Cardiac fibroblast (primary cell): ENCODE data around the gene CDH12.

DNA sequence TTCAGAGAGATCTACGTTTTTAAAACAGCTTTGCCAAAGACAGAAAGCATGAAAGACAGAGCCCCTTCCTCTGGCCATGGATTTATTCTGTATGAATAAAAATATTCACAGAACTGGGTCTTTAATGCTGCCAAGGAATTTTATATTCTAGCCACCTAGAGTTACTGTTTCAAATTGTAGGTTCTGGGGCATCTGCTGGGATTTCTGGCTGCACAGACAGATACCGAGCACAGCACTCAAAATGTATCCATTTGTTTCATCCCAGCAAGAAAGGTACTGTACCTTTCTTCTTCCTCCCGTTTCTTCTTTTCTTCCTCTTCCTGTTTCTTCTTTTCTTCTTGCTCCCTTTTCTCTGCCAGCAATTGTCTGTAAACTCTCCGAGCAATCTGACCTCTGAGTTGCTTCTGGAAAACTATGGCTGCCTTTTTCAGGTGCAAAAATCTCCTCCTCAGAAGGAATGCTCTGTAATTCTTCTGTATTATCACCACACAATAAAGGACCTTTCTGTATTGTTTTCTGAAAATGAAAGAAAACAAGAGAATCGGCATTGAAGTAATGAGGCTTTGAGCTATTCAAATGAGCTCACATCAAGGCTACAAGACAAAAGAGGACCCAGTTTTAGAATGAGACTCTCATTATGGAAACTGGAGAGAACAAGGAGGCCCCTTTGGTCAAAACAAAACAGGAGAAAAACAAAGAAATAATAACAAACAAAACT, 86.0 kb upstream of the RETREG1 start:
- RRBS, result no CpG with 5 or more reads among the region's 5 CpGs

DNA sequence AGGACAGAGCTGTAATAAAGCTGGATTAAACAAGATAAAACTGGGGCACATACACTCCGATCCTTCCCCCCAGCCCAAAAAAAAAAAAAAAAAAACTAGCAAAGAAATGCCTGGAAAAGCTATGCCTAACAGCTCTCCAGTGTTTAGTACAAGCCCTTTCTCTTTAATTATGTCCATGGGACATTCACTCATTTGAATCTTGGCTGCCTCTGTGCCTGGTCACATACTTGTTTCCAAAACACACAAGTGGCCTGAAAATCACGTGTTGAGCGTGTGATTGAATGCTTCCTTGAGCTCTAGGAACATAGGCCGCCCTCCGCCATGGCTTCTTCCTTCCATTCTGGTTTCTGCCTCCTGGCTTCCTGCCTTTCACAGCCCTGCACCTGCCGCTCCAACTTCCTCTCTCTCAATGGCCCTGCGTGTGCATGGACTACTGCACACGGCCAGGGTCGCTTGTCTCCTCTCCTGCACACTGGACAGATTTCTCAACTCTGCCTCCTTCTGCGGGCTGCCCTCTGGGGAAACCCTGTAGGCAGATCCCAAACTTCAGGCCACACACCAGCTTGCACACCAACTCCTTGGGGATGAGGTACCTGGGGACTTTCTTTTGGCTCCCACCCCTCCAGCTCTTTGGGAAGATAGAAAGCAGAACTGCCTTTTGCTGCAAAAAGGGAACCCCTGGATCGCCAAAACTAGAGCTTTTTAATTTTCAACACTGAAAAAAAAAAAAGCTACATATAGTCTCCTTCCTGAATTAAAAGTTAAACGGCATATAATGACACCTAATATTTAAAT, 111.2 kb upstream of the RETREG1 start:
- RRBS, result no CpG with 5 or more reads among the region's 12 CpGs

GRCh38 chr5:16749580-16750068, 132.8 kb upstream of the RETREG1 start:
- RRBS, result no CpG with 5 or more reads among the region's 6 CpGs

GRCh38 chr5:16764132-16764642, 147.4 kb upstream of the RETREG1 start:
- RRBS, result no CpG with 5 or more reads among the region's 5 CpGs

DNA sequence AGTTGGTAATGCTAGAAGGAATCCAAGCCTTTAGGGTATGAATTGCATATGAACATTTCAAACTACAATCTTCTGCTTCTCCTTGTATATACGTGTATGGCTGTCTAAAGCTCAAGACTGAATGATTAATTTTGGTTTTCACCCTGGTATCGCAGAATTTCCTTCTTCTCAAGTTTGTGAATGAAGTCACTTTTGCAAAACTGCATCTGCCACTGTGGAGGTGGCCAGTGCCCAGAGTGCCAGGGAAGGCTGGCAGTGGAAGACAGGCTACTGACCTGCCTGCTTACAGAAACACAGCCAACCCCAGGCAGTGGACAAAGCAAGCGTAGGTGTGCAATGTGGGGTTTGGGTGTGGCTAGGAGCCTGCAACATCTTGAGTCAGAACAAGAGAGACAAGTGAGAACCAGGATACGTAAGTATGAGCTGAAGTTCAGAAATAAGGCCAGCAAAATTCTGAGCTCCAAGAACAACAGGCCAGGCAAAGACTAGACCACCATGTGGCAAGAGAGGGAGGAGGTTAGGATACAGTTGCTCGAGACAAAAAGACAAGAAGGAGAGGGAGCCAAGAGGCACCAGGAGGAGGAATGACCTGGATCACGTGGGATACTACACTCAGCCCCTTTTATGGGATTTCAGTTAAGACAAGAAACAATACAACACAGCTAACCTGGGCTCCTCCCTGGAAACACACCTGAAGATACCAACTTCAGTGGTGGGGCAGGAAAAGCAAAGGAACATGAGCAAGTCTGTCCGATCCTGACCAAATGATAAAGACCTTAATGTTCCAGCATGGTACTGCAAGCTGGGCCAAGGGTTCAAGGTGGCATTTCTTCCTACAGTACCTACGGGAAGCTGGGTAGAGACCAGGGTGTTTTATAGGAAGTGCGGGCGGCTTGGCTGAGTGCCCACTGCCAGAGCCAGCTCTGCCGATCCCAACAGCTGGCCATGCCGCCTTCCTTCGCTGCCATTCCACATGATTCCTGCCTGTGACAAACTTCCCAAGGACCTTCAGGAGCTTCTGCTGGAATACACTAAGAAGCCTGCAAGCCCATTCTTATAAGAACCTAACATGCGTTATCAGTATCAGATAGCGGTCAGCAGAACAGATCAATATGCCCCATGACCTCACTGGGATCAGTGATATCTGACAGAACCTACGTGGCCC, 22.4 kb downstream of the MYO10 start:
- RRBS, result no CpG with 5 or more reads among the region's 16 CpGs

GRCh38 chr5:17024683-17025336, 88.7 kb upstream of the MYO10 start:
- RRBS, result no CpG with 5 or more reads among the region's 7 CpGs

DNA sequence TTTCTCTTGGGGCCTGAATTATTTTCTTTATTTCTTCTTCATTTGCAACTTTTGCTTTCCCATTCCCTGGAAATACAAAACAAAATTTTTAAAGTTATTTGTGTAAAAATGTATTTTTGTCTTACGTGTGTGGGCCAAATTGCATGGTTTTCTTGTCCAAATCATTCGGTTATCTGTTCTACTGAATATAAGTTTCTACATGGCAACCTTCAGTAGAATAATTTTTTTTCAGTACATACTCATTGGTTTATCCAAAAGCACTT, 672.6 kb upstream of the H3Y1 start:
- RRBS, result no CpG with 5 or more reads among the region's 2 CpGs

GRCh38 chr5:19403272-19403594, 584.8 kb downstream of the CDH18 start:
- RRBS, result no CpG with 5 or more reads among the region's 4 CpGs

DNA sequence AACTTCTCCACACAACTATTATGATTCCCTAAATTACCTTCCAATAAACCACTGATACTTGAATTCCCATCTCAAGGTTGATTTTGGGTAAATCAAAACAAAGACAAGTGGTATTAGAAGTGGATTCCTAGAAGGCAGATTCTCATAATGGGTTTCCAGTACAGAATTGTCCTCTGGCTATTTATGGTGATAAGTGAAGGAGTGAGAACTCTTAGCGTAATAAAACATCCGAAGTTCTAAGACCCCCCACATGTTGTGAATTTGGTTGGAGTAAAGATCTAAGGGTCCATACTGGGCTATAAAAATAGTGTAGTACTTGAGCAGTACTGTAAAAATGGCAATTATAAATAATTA, 627.5 kb upstream of the CDH18 start:
- RRBS, result no CpG with 5 or more reads among the region's 2 CpGs

DNA sequence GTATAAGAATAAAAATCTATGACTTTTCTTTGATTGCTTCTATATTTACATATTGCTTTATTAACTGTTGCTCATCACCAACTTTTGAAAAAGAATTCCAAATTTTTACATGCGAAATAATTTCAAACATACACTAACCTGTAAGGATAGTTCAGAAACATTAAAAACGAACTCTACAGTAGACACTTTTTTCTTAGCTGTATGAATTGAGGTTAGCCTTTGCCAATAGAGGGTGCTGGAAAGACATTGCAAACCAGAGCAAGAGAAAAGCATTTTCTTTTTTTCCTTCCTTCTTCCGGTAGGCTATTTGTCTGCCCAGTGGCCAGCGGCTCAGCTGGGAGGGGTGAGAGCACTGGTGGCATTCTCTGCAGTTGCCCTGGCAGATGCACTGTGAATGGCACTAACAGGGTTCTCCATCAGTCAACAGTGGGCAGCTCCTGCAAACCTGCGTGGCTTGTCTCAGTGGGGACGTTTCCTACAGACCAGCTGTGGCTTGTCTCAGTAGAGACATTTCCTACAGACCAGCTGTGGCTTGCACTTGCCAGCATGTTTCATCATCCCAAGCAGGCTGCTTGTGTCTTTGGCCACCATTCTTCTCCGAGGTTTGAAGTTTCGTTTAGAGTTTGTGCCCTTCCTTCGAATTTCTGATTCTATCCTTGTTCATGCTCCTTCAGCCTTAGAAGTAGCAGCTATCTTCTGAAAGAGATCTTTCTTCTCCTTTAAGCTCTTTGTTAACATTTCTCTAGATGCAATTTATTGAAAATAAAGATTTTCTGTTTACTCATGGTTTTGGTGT, 984.5 kb upstream of the CDH18 start:
- RRBS, result no CpG with 5 or more reads among the region's 9 CpGs

DNA sequence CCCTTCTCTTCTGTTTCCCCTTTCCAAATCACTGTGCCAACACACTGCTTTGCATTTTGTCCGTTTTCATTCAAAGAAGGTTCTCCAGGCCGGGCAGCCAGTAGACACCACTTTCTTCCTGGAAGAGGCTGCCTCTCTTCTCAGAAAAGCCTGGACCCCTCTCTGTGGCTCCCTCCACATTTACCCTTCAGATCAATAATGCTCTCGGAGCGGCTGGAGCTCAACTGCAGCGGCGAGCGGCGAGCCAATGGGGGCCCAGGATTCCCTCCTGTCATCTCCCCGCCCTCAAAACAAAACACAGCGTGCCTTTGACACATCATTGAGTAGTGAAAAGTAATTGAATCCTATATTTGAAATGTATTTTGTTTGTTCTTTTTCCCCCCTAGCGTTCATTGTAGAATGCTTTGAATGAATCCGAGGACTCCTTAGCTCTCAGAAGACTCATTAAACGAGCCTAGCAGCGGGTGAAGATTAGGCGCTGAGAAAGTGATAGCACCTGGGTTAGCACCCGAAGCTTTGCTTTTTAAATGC, at the start of gene CDH12:
Gene CDH12 (minus strand): TSS at position 200 of the 531 bp plus-strand sequence.
- RRBS, result no CpG with 5 or more reads among the region's 16 CpGs

DNA sequence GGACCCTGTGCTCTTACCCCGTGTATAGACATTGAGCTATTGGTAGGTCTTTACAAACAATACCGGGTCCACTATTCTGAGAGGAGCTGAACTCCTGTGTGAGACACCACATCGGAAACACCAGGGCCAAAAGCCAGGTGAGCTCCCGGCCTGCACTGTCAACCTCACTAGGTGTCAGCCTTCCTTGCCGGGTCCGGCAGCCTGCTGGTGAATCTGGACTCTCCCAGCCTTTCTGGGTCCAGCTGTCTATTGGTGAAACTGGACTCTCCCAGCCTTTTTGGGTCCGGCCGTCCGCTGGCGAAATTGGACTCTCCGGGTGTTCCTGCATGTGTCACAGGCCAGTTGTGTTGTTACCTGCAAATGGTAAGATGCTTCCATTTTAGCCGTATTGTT, 801.5 kb downstream of the CDH9 start:
- RRBS, result 81% methylated on average over 3 of the region's 12 CpGs

DNA sequence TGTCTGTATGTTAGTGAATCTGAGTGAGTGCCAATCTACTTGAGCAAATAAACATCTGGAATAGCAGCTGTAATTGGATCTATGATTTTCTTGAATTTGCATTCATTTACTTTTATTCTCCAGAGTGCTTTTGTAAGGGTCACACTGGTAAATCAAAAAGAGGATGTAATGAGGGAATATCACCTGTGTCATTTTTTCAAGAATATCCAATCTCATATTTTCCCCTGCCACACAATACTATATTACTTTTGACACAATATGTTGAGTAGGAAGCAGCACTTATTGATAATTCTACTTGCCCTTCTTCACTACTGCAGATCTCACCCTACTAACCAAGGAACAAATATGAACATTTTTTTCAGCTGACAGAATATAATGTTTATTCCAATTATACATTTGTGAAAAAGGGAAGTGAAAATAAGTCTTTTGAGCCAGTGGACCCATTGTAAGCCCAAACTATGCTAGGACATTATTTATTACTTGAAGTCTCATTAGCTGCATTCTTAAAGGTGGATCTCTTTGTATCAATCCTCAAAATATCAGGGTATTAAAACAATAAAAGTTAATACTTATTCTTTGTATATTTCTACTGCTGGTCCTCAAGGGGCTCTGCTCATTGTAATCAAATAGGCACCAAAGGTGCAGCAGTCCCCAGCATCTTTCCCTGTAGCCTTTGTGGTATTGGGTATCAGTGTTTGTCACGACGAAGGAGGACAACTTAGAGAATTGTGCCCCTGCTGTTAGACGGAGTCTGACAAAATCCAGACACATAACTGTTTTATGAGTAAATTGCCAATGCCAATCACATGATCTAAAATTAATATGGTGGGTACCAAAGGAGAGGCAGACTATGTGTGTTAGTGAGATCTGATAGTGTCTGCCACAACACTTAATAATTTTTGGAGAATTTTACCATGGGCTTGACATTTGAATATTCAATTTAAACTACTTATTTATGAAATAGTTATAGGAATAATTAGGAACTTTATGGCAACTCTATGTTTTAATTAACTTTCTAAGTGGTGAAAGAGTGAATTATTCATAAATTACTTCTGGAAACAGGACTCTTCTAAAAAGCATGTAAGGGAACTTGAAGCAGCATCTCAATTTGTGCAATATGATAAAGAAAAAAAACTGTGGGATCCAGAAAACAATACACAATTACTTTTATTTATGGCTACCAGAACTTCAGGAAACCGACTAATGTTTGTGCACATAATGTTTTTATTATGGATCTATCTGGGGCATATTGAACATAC, 453.6 kb upstream of the CDH9 start:
- RRBS, result no CpG with 5 or more reads among the region's 4 CpGs

DNA sequence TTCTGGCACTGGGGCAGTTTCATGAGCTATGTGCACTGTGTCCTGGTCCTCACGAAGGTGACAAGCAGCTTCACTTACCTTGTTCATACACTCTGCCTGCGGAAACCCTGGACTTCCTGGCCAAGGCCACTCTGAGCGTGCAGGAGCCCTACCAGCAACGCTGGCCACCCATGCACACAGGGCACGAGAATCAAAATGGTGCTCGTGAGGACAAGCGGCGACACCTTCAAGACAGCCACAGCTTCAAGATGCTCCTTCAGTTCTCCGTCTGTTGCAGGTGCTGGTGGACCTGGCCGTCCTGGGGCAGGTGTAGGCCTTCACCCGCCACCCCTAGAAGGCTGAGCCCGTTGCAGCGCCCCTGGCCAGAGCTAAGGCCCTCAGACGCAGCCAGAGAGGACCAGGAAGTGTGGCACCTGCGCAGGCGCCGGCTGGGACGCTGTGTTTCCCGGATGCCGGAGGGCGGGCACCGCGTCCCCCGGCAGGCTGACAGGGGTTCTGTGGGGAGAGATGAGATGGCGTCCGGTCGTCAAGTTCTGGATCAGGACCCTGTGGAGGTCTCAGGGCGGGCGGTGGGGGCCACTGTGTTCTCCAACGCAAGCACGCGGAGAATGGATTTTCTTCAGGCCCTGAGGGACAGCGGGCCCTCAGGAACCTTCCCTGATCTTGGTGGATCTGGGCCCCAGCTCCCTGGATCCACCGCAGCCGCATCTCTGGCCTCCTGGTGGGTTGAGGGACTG, 1770.7 kb upstream of the CDH9 start:
- RRBS, result no CpG with 5 or more reads among the region's 35 CpGs

DNA sequence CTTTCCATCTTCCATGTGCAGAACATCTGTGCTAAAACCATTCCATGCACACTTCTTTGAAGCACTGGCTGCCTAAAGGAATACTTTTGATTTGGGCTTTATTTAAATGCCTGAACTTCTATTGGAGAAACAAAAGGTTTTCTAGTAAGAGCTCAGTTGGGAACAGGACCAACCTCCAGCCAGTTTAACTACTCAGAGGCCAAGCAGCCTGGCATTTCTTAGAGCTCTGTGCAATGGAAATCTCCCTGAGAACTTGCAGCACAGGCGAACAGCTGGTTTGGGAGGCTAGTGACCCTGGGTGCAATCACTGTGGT, 1.1 kb upstream of the CDH6 start:
- RRBS, result no CpG with 5 or more reads among the region's 1 CpG

- RRBS, result no CpG with 5 or more reads among the region's 7 CpGs
Measured at GRCh38 chr5:31530643-31531341, 1.1 kb downstream of the DROSHA start.

DNA sequence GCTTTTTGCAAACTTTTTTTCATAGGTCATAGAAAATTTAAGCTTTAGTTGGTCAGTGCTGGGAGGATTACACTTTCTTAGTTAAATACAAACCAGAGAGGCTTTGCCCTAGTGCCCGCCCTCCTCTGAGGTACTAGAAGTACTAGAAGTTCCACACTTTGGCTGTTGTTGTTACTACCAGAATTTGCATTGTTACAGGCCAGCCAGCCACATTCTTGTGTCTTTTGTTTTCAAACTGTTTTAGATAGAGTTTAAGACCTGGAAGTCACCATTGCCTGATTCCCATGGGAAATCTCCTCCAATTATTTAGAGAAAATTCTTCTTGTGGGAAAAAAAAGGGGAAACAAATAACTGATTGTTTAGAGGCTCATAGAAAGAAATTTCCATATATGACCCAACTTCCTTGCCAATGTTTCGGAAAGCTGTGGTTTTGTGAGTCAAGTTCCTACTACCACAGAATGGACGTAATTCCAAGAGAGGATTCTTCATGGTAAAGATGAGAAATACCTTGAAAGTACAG, 252.3 kb downstream of the GOLPH3 start:
- RRBS, result no CpG with 5 or more reads among the region's 3 CpGs

DNA sequence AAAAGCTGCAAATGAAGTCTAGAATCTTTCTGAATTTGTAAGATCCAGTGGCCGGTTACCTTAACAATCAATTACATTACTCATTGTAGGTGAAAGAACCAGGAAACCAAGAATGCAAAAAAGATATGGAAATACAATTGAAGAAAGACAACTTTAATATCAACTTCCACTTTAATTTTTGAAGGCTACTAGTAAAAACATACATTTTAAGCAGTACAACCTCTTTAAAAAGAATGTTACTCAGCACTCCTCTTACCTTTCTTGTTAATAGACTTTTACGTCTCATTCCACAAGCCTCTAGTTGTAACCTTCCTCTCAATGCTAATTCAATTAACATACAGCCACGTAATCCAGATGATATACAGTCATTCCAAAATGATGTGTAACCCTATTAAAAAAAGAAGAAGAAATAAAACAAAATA, 30.6 kb downstream of the GOLPH3 start:
- RRBS, result no CpG with 5 or more reads among the region's 3 CpGs

DNA sequence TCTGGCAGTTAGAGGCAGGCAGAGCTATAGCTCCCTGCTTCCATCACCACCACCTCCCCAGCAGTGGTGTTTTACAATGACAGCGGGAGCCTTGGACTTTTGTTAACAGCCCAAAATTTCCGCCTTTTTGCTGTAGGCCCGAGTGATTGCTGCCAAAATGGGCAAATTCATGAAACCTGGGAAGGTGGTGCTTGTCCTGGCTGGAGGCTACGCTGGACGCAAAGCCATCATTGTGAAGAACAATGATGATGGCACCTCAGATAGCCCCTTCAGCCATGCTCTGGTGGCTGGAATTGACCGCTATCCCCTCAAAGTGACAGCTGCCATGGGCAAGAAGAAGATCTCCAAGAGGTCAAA, 47.6 kb upstream of the GOLPH3 start:
- RRBS, result no CpG with 5 or more reads among the region's 6 CpGs